Mesenchymal stem cell of adipose (primary cell): ENCODE measurements around the gene AFF4.

- CAGE, long polyA plus RNA: no peak
Measured at GRCh38 chr5:132824882-132826136, 5.1 kb downstream of the SHROOM1 start.

DNA sequence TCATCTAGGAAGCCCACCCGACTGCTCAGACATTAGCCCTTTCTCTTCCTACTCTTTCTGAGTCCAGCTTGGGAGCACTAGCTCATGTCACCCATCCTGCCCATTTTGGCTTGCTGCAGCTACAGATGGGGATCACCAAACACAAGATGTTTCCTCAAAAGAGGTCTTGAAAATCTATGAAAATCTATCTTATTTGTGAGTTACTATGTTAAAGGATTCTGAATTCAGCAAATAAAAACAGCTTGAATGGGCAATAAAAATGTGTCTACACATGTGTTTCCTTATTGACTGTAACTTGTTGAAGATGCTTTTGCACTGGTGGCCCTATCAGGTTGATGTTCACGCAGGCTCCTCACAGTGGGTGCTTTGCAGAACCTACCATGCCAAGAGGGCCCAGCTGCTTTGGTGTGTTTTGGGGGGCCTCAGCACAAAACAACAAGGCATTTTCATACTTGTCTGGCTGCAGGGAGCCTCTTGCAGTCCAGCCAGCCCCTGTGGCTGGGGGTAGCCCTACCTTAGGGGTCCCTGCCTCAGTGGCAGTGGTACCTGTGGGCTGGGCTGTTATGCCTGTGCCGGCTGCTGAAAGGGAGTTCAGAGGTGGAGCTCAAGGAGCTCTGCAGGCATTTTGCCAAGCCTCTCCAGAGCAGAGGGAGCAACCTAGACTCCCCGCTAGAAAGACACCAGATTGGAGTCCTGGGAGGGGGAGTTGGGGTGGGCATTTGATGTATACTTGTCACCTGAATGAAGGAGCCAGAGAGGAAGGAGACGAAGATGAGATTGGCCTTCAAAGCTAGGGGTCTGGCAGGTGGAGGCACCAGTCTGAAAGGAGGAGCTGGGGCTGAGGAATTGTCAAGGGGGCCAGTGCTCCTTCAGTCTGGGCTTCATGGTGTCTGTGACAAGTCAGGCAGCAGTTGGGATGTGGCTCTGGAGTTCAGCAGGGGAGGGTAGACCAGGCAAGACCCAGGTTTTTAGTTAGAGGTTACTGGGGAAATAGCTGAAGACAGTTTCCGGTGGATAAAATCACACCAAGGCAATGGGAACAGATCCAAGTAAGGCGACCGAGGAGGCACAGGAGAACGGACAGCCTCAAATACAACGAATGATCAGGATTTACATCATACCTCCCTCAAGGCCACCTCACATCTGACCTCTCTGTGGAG, 1.6 kb downstream of the SHROOM1 start:
- CAGE, long polyA plus RNA: no peak

DNA sequence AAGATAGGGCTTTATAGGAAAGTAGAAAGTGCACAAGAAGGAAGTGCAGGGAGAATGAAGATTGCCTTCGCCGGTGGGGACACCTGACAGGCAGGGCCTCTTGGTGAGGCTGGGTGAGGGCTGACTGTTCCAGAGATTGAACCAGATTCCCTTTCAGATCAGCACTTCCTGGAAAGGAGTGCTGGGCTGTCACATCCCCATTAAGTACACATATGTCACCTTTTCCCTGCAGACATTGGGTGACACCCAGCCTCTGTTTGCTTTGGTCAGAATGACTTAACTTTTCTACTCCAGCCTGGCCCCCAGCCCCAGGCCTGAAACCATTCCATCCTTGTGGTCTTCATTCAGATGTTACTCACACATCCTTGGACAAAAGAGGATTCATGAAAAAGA, 7.4 kb upstream of the SHROOM1 start:
- CAGE, long polyA plus RNA: no peak

DNA sequence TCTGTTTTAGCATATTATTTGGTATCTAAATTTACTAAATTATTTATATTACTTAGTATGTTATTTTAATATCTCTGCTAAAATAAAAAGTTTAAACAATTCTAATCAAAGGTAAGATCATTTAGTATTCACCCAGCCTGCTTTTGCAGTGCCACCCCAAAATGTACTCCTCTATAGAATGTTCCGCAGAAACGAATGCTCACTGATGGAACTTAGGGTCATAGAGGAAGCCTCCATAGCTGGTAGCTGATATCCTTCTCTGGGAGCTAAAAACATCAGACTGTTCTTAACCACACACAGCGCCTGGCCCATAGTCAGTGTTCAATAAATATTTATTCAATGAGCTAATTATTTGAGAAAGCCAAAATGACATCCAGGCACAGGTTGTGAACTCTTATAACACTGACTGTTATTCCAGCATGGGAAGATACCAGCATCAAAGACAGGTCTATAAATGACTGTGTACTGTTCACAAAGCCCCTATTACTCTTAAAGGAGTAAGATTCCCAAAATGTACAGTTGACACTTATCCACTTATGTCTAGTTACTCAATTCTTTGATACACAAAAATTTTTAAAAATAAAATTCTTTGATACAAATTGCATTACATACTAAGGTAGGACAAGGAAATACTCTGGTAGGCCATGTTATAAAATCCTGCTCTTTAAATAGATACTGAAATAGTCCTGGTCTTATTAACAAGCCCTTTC, 12.9 kb downstream of the GDF9 start:
- CAGE, long polyA plus RNA: no peak

DNA sequence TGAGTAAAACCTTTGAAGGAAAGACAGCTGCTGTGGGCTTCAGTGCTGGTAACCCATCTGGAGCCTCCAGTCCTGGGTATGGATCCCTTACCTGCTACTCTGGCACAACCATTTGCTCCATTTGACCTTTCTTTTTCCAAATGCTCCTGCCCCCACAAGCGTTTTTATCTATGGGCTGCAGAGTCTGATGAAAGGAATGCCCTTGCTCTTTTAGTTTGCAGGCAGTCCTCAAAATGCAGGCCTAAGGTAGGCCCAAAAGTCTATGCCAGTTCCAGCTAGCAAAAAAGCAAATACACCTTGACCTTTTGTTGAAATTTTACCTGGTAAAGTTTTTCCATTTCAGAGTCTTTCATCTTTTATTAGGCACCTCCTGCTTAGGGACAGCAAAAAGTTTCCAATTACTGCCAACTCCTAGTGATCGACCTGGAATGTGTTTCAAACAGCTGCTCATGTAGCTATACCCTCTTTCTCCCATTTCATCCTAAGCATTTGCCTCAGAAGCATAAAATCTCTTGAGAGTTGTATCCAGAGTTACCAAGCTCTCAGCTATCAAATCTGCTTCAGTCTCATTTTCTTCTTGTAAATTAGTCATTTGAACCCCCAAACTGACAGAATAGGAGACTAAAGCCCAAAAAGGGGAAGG, 2.7 kb upstream of the LEAP2 start:
- CAGE, long polyA plus RNA: no peak

DNA sequence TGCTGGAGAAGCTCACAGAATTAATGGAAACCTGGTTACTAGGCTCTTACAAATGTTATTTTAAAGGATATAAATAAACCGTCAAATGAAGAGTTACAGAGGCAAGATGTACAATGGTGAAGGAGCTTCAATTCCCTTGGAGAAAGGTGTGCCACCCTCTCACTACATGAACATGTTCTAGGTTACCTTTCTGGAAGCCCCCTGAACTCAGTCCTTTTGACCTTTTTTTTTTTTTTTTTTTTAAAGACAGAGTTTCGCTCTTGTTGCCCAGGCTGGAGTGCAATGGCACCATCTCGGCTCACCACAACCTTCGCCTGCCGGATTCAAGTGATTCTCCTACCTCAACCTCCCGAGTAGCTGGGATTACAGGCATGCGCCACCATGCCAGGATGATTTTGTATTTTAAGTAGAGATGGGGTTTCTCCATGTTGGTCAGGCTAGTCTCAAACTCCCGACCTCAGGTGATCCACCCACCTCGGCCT, 21.2 kb downstream of the AFF4 start:
- CAGE, long polyA plus RNA: no peak

DNA sequence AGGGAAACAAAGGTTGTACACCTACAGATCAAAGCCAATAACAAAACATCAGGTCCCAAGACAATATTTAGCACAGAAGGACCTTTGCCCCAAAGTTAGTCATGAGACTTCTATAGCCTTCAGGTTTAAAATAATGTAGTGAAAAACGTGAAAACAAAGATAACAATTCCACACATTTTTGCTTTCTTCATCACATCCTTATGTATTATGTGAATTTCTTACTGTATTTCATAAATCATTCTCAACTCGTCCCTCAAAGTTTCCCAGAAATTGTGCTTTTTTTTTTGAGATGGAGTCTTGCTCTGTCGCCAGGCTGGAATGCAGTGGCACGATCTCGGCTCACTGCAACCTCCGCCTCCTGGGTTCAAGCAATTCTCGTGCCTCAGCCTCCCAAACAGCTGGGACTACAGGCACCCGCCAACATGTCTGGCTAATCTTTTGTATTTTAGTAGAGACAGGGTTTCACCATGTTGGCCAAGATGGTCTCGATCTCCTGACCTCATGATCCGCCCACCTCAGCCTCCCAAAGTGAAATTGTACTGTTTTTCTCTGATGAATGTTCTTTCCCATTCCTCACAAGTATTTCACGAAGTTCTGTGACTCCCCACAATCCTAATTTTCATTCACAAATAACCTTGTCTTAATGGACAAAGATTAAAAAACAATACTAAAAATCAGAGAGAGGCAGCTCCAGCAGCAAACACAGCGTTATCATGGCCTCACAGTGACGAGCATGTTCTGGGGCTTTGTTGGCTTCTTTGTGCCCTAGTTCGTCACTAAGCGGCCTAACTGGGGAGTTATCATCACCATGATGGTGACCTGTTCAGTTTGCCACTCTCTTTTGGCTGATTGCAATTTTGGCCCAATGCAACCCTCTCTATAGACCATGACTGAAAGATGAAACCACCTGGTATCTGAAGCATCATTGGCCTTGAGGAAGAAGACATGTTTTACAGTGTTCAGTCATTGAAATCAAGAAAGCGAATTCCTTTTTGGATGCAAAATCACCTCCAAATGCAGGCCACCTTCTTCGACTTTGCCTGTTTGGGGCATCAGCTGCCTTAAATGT, 15.3 kb downstream of the AFF4 start:
- CAGE, long polyA plus RNA: no peak

DNA sequence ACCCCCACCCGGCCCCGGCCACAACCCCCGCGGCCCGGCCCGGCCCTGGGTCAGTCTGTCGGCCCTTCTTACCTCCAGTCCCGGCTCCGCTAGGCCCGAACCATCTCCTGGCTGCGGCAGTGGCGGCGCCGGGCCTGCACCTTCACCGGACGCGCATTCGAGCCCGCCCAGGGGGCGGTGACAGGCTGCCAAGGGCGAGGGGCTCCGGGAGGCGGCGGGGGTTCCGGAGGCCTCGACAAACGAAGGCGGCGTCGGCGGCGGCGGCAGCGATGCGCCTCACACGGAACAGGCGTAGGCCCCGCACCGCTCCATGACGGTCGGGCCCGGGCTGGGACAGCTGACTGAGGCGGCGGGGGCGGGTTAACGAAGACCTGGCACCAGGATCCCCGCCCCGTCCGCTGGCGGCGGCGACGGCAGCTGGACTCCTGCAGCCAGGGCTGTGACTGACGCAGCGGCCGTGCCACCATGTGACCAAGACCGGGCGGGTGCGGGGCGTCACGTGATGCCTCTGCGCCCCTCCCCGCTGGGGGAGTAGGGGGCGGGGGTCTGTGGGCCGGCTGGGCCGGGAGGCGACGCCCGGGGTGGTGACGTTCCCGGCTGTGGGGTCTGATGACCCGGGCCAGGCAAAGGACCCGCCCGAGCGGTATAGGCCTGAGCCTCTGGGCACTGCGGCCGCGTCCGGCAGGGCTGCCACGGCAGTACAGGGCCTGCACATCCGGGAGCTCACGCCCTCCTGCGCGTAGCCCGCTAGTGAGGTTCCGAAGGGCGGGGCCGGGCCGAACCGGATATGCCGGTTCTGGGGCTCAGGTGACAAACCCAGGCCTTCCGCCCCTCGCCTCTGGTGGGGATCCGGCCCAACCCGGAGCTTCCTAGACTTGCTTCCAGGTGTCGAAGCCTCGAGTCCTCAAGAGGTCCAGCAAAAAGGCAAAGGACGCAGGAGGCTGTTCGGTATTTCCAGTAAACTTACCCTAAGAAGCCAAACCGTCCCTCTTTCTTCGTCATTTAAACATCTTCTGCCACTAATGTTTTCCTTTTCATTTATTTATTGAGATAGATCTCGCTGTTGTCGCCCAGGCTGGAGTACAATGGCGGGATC, at the start of gene AFF4:
TSS of gene AFF4 (minus strand) at position 448 of the 1,096 bp plus-strand sequence.
- CAGE, long polyA plus RNA: no peak

GRCh38 chr5:133052535-133053347, 928 bp downstream of the HSPA4 start:
- CAGE, long polyA plus RNA: no peak

DNA sequence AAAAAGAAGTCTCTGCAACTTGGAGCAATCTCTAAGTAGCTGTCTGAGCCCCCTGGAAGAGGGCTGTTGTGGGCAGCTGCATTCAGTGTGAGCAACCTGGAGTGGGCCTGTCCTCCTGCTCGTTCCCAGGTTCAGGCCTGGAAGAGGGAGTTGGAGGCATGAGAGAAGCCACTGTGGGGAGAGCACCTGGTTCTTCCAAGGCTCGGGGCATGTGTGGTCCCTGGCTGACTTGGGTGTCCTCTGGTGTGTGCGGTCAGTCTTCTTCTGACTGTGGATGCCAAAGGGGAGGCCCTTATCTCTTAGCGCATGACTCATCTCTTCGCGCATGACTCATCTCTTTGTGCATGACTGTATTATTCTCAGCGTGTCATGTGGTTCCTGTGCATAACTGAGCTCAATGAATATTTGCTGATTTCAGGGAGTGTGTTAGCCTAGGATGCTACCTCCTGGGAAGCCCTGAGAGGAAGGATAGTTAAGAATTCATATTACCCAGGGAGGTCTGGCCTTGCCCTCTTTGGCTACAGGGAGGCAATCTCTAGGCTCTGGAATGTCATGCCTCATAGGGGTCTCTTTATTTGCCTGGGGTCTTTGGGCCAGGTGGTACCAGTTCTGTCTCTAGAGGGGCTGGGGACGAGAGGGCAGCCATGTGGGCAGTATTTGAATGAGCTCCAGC, 188.7 kb downstream of the HSPA4 start:
- CAGE, long polyA plus RNA: no peak

GRCh38 chr5:133819045-133819559, 149.3 kb downstream of the C5orf15 start:
- CAGE, long polyA plus RNA: no peak

GRCh38 chr5:133844932-133845214, 123.6 kb downstream of the C5orf15 start:
- CAGE, long polyA plus RNA: no peak

DNA sequence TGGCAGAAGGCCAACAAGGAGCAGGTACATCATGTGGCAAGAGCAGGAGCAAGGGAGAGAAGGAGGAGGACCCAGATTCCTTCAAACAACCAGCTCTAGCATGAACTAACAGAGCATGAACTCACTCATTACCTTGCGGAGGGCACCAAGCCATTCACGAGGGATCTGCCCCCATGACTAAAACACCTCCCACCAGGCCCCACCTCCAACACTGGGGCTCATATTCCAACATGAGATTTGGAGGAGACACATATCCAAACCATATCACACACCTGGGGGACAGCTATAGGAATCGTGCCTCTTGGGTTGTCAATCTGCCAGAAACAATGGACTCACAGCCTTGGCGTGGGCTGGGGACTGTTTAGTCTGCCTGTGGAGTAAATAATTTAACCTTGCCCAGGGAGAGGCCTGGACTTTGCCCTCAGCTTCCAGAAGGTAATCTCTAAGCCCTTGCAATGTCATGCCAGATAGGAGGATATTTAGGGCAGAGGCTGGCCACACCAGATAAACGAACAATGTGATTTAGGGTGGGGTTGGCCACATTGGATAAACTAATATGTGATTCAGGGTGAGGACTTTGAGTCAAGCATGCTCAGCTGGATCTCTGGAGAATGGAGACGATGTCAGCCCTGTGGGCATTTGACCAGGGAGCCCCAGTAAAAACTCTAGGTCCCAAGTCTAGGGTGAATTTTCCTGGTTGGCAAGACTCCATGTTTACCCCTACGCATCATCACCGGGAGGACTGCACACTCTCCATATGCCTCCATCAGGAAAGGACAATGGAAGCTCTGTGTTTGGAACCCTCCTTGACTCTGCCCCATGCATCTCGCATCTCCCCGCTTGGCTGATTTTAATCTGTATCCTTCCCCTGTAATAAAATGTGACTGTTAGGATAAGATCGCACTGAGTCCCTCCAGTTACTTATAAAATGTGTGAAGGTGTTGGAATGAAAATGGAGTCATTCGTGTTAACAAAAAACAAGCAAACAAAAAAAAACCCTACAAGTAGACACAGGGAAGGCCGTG, 13.7 kb upstream of the VDAC1 start:
- CAGE, long polyA plus RNA: no peak

DNA sequence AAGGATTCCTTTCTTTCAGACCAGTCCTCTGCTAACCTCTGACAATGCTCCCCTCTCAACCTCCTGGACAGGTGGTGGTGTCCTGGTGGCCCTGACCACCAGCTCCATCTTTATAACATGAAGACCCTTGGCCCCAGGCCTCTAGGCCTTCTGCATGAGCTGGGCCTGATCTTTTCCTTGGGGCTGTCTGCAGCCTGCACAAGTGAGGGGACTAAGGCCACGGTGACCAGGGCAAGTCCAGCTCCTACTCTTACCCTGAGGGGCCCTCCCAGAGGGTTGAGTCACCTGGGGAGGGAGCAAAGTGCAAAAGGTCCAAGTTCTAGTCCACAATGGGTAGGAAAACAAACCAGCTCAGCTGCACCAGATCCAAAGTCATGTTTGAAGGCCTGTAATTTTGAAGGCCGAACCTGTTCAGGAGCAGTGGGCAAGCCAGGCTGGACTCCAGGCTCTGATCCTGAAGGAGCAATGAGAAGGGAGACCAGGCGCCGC, 15.9 kb upstream of the TCF7 start:
- CAGE, long polyA plus RNA: no peak

DNA sequence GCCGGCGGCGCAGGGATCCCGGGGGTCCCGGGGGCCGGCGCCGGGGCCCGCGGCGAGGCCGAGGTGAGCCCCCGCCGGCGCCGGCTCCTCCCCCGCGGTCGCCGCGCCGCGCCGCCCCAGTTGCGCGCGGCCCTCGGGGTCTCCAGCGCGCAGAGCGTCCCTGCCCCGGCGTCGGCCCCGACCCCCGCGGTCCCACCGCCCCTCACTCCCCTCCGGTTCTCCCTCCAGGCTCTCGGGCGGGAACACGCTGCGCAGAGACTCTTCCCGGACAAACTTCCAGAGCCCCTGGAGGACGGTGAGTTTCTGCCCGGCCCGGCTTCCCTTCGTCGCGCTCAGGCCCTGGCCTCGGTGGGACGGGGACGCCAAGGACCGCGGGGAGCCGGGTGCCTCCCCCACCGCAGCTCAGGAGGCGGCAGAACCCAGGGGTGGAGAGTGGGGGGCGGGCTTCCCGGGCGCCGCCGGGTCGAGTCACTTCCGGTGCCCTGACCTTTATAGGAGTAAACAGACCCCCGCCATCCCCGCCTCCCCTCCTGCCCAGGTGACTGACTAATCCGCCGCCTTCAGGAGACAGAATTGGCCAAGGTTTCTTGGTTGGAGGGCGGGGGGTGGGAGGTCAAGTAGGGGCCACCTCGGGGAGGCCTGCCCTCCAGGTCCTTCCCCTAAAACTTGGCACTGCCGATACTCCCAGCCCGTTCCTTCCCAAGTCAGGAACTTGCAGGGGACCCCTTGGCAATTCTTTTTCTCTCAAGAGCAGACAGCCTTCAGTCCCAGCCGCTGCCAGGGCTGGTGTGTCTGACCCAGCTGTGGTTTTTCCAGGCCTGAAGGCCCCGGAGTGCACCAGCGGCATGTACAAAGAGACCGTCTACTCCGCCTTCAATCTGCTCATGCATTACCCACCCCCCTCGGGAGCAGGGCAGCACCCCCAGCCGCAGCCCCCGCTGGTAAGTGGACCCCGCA, 890 bp downstream of the TCF7 start:
- CAGE, long polyA plus RNA: no peak

GRCh38 chr5:134116868-134117538, 2.5 kb downstream of the TCF7 start:
- CAGE, long polyA plus RNA: no peak

GRCh38 chr5:134128278-134128858, 13.9 kb downstream of the TCF7 start:
- CAGE, long polyA plus RNA: no peak

- CAGE, long polyA plus RNA: no peak
Measured at GRCh38 chr5:134173849-134174104, 3.0 kb downstream of the SKP1 start.

DNA sequence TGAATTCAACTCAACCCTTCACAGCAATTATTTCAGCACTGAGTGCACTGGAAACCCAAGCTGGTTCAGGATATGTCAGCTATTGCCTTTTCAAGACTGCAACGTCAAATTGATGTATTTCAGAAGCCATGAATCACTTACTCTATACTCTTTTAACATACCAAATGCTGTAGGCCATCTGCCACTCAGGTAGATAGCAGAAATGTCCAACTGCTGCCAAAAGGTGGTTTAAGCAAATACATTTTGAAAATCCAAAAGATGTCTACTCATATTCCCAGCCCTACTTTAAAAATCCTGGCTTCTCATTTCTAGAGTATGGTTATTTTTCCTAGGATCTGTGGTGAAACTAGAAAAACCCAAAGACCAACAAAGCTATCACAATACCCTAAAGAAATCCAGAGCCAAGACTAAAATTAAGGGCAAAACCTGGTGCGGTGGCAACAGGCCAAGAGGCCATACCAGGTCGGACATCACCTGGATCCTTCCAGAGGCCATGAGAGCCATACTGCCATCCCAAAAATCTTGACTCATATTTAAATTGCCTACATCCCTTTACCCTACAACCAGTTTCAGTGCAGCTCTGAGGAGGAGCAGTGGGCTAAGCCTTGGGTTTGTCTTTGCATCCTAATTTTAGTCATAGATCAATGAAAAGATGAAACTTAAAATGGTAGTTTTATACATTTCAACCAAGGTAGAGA, 14.4 kb upstream of the SKP1 start:
- CAGE, long polyA plus RNA: no peak

GRCh38 chr5:134195121-134195671, 18.4 kb upstream of the SKP1 start:
- CAGE, long polyA plus RNA: no peak